A549 (cell line): ENCODE measurements around a stretch of chr12.

DNA sequence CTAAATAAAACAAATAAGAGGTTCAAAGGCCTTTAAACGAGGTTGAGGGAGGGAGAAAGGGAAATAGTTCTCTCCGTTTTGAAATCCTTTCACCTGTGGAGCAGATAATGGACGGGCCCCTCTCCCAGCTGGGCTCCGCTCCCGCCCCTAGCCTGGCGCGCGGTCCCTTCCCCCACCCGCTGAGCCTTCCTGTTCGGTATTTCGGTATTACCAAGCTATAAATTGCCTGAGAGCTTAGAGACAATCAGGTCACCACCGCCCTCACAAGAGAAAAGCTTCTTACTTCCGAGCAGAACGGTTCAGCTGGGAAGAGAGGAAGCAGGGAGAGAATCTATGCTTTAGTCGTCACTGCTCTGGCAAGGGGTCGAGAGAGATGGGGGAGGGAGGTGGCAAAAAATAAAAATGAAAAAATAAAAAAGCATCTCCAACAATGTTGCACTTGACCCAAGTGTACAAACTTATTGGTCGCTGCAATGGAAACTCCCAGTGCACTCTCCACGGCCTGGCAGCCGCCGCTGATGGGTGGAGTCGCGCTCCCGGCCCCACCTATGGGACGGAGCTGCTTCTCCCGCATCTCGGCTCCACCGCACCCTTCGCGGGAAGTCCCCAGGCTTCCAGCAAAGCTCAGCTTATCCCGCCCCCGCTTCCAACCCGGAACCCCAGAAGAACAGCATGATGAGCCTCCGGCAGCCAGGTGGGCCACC, 1.0 kb upstream of the SYT1 start:
- PRO-cap: no peak
CAGE:
- cytosol, long polyA plus RNA: no peak
- long polyA plus RNA: no peak
- nucleus, long polyA plus RNA: no peak

- PRO-cap: no peak
CAGE:
- cytosol, long polyA plus RNA: no peak
- long polyA plus RNA: no peak
- nucleus, long polyA plus RNA: no peak
Measured at GRCh38 chr12:79542000-79542619, 148.7 kb downstream of the PAWR start.

DNA sequence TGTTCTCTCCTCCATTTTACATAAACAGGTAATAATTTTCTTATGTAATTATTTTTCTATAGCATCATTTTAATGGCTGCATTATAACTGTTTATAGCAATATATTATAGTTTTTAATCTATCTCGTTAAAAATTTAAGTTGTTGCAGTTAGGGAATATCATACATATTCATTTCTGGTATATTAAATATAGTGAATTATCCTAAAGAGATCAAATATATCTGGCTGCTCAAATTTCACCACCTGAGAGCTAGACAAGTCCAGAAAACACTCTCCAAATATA, 85.7 kb downstream of the PAWR start:
- PRO-cap: no peak
CAGE:
- cytosol, long polyA plus RNA: no peak
- long polyA plus RNA: no peak
- nucleus, long polyA plus RNA: no peak

GRCh38 chr12:79685025-79685464, 5.7 kb downstream of the PAWR start:
- PRO-cap: no peak
CAGE:
- cytosol, long polyA plus RNA: no peak
- long polyA plus RNA: no peak
- nucleus, long polyA plus RNA: no peak

- PRO-cap: no peak
CAGE:
- cytosol, long polyA plus RNA: no peak
- long polyA plus RNA: no peak
- nucleus, long polyA plus RNA: start-site peak on the minus strand at chr12:79811886-79812086, 14 and 13 reads in 2 replicates
Measured at GRCh38 chr12:79811716-79812895, 121.3 kb upstream of the PAWR start.

GRCh38 chr12:79872606-79873120, 62.2 kb downstream of the PPP1R12A start:
- PRO-cap: no peak
CAGE:
- cytosol, long polyA plus RNA: no peak
- long polyA plus RNA: no peak
- nucleus, long polyA plus RNA: no peak

DNA sequence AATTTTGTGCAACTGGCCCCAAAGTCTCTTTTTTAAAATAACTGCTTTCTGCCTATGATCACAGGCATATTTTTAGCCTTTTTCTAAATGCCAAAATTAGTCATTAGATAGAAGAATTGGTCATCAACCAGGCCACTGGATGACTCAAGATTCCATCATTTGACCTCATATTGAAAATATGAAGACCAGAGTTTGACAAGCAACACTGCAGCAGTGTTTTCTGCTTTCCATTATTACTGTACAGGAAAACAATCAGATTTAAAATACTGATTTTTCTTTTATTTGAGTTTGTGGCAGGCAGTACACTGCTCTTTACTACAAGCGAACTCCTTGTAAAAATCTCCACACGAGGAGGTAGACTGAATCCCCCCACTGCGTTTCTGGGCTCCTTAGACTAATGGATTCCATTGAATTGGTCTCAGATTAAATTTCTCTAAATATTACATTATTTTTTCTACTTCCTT, 54.6 kb upstream of the OTOGL start:
- PRO-cap: no peak
CAGE:
- cytosol, long polyA plus RNA: no peak
- long polyA plus RNA: no peak
- nucleus, long polyA plus RNA: no peak

DNA sequence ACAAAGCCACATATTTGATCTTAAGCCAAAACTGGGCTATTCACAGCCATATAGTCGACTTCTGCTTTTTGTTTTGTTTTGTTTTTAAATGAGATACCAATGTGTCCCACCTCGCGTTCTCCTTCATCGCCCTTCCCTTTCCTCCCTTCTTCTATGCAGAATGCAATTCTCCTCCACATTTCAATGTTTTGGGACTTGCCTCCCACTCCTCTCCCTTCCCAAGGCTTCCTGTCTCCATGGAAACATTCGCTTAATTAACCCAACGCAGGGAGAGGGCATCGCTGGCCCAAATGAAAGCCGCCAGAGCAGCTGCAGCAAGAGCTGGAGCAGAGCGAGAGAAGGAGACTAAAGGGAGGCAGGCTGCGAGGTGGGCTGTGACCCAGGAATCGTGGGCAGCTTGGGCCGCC, 43.6 kb upstream of the PTPRQ start:
- PRO-cap: no peak
CAGE:
- cytosol, long polyA plus RNA: no peak
- long polyA plus RNA: no peak
- nucleus, long polyA plus RNA: no peak

GRCh38 chr12:81800877-81801340, 41.8 kb upstream of the PPFIA2 start:
- PRO-cap: no peak
CAGE:
- cytosol, long polyA plus RNA: no peak
- long polyA plus RNA: no peak
- nucleus, long polyA plus RNA: no peak

DNA sequence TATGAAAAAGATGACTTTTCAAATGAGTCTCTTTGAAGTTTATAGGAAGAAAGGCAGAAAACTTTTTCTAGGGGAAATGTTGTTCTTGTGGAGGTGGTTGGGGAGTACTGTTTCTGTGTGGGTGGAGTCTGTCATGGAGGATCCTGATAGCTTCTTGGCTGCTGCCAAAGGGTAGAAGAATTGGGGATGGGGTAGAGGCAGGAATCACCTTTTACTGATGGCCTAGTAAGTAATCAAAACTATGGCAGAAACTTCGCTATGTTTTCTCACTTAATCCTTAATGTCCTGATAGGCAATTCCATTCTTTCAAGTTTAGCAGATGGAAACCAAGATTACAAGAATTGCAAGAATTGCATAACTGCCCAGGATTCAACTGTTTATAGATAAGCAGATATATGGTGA, 463.8 kb downstream of the TMTC2 start:
- PRO-cap: no peak
CAGE:
- cytosol, long polyA plus RNA: no peak
- long polyA plus RNA: no peak
- nucleus, long polyA plus RNA: no peak

- PRO-cap: no peak
CAGE:
- cytosol, long polyA plus RNA: no peak
- long polyA plus RNA: no peak
- nucleus, long polyA plus RNA: no peak
Measured at GRCh38 chr12:85834335-85834710, 1.9 kb downstream of the RASSF9 start.

GRCh38 chr12:87661880-87662339, 367.3 kb downstream of the C12orf50 start:
- PRO-cap: no peak
CAGE:
- cytosol, long polyA plus RNA: no peak
- long polyA plus RNA: no peak
- nucleus, long polyA plus RNA: no peak

DNA sequence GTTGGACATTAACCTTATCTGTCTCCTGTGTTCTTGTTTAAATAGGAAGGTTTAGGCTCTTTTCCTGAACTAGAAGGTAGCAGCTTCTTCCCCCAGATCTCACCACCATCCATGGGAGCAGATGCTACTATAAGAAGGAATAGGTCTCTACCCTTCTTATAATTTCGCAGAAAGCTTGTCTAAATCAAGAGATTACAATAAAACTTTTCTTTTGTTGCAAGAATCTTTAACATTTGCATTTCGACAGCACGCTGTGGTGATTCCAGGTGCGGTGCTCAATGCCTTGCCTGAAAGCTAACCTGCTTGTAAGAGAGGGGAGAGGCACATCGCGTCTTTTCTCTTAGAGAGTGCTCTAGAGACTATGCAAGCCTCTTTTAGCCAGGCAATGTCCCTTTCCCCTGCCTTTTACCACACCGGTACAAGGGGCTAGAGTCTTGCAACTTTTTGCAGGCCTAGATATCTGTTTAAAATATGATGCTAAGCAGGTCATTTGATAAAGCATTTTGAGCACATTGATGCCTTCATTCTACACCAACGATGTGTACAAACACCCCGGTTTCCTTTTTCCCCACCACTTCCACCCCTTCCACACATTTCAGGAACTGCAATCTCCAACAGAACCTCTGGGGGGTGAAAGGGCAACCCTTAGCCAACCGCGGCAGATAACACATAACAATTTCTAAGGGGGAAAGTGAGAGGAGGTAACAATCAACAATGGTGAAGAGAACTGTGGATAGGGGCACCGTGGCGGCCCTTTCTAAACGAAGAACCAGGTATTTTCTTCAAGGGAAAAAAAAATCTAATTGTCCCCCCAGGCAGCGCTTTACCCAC, 1.4 kb downstream of the KITLG start:
- PRO-cap: no peak
CAGE:
- cytosol, long polyA plus RNA: no peak
- long polyA plus RNA: no peak
- nucleus, long polyA plus RNA: no peak

- PRO-cap: no peak
CAGE:
- cytosol, long polyA plus RNA: no peak
- long polyA plus RNA: no peak
- nucleus, long polyA plus RNA: no peak
Measured at GRCh38 chr12:89345443-89346743, 6.4 kb downstream of the DUSP6 start.

DNA sequence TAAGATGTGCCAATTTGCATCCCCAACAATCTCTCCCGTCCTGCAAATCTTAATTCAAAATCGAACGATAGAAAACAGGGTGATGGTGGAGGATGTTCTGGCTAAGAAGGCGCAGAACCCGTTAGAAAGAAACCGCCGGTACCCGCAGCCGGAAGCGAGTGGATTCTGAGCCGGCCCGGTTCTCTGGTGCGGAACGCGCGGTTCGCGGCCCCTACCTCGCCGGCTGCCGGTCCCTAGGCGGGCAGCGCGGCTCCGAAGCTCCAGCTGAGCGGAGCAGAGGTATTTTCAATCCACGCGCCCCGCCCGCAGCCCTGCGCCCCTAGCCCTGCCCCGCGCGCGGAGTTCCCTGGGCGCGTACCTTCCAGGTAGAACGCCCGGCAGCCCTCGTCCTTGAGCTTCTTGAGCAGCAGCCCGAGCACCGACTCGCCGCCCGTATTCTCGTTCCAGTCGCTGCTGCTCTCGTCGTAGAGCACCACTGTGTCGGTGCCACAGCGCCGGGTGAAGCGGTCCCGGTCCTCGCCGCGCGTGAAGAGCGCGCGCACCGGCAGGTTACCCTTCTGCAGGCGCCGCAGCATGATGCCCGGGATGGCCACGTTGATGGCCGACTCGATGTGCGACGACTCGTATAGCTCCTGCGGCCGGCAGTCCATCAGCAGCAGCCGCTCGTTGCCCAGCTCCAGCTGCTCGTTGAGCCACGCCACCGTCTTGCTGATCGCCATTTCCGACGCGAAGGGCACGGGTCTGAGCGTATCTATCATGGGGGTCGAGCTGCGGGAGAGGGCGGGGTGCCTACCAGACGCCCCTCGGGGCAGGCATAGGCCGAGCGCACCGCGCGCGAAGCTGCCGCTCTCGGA, 792 bp downstream of the DUSP6 start:
- PRO-cap: no peak
CAGE:
- cytosol, long polyA plus RNA: no peak
- long polyA plus RNA: no peak
- nucleus, long polyA plus RNA: no peak

DNA sequence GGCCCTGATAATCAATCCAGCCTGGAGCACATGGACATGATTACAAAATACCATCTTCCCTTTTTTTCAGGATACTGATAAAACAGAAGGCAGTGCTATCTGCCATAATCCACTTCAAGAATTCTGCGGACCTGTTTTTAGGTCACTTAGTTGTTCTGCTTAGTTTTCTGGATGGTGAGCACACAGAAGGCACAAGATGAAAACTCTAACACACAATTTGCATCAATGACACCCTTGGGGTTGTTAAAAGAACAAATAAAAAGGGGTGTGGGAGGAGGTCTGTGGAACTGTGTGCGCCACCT, 31.1 kb upstream of the DUSP6 start:
- PRO-cap: no peak
CAGE:
- cytosol, long polyA plus RNA: no peak
- long polyA plus RNA: no peak
- nucleus, long polyA plus RNA: no peak

DNA sequence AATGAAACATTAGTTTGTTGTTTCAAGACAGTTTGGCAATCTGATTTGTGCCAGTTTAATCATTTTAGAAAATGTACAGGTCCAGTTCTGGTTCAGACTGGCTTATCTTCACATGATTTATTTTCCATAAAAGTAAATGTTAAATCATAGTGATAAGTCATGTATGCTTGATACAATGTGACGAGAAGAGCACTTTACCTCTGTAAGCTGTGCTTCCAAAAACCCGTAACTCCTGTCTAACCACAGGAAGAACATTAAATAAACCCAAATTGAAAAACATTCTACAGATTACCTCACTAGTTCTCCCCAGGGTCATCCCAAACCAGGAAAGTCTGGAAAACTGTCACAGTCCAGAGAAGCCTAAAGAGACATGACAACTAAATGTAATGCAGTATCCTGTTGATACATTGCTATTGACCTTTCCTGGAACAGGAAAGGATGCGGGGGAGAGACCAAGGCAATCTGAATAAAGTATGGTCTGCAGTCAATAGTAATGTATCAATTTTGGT, 32.5 kb upstream of the DUSP6 start:
- PRO-cap: no peak
CAGE:
- cytosol, long polyA plus RNA: no peak
- long polyA plus RNA: no peak
- nucleus, long polyA plus RNA: no peak

DNA sequence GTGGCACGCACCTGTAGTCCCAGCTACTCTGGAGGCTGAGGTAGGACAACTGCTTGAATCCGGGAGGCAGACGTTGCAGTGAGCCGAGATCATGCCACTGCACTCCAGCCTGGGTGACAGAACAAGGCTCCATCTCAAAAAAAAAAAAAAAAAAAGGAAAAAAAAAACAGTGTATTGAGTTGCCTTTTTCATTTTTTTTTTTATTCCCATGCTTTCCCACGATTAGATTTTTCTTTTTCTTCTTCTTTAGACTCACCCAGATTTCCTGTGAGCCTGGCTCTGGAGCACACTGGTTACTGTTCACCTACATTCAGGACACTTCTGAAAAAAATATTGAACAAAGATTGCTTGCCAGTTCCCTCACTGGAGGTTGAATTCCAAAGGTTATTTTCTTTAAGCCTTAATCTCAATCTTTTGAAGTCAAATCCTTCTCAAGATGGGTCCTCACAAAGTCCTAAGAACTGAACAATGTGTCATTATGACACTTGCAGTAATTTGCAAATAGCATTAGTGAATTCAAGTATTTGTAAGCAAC, 49.1 kb upstream of the DUSP6 start:
- PRO-cap: no peak
CAGE:
- cytosol, long polyA plus RNA: no peak
- long polyA plus RNA: no peak
- nucleus, long polyA plus RNA: no peak

- PRO-cap: no peak
CAGE:
- cytosol, long polyA plus RNA: no peak
- long polyA plus RNA: no peak
- nucleus, long polyA plus RNA: no peak
Measured at GRCh38 chr12:89528170-89528917, 2.5 kb upstream of the POC1B start.

GRCh38 chr12:89634732-89635378, 73.8 kb downstream of the ATP2B1 start:
- PRO-cap: no peak
CAGE:
- cytosol, long polyA plus RNA: no peak
- long polyA plus RNA: no peak
- nucleus, long polyA plus RNA: no peak